ENCODE results near the genes MYOCD, TEKT3 and ZNF287.

DNA sequence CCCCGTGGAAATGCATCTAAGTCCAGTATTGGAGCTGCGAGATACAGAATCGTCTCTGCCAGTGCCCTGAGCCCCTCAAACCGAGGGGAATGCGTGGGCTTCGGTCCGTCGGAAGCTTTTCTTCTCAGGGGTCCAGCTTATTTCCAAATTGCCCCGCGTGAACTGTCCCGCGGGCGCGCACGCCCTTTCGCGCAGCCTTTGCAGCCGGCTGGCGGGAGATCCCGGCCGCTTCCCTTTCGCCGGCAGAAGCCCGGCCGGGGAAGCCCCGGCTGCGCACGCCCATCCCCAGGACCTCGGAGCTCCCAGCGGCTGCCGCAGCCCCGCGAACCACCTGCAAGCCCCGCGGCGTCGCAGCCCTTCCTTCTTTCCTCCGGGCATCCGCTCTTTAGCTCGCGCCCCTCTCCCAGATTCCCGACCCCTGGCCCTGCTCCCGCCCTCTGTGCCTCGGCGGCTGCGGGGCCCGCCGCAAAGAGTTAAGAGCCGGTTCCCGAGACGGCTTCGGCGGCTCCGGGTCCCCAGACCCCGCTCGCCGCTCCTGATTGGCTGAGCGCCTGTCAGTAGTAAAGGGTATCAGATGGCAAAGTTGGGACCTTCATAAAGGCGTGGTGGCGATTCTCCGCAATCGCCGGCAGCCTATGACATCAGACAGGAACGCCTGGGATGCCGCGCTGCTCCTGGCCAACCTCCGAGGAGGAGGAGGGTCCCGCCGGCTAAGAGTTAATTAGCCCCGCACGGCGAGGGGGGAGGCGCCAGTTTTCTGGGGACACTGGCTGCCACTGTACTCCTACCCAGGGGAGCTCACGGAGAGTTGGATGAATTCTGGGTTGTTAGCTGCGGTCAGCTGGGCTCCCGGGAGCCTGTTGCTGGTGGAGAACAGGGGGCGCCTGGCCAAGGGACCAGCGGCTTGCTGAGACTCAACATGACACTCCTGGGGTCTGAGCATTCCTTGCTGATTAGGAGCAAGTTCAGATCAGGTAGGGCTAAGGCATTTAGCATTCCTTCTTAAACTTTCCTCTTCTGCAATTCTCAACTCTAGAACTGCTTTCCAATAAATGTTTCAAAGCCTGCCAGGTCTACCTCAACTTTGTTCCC lies at the start of gene MYOCD:
TSS of gene MYOCD (plus strand) at position 621 of the 1,092 bp plus-strand sequence.
- PRO-cap, result no peak

DNA sequence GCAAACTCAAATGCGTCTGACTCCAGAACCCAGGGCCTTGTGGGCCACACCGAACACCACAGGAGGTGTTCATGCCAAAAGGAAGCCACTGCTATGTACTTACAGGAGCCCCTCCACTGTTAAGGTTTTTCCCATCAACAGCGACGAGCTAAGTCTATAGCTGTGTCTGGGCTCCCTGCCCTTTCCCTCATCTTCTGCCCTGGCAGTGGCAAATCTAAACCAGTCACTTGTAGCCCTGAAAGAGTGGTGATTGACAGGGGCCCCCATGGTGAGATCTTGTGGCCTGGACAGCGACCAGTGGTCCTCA lies 57.6 kb upstream of the ARHGAP44 start:
- PRO-cap, result no peak

- PRO-cap, result no peak
These were observed 22.7 kb downstream of the ARHGAP44 start for GRCh38 chr17:12811906-12812503.

- PRO-cap, result no peak
These were observed 225.2 kb downstream of the HS3ST3B1 start for GRCh38 chr17:14525947-14526642.

DNA sequence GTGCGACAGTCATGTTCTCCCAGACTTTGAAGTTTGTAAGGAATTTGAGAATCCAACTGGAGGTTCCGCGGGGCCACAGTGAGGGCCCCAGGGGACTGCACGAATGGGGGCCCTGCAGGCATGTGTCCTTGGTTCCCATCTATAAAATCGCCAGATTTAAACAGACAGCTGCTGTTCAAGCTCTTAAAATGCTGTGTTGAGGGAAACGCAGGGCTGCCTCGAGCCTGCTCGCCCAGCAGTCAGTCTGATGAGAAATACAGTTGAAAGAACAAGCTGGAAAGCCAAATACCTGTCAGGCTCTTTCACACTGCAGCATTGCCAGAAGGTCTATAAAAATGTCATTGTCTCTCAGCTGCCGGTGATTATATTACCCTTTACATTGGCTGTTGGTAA lies 152.0 kb downstream of the PMP22 start:
- PRO-cap, result no peak

- PRO-cap, result no peak
These were observed 261 bp downstream of the PMP22 start for GRCh38 chr17:15264904-15265225.

DNA sequence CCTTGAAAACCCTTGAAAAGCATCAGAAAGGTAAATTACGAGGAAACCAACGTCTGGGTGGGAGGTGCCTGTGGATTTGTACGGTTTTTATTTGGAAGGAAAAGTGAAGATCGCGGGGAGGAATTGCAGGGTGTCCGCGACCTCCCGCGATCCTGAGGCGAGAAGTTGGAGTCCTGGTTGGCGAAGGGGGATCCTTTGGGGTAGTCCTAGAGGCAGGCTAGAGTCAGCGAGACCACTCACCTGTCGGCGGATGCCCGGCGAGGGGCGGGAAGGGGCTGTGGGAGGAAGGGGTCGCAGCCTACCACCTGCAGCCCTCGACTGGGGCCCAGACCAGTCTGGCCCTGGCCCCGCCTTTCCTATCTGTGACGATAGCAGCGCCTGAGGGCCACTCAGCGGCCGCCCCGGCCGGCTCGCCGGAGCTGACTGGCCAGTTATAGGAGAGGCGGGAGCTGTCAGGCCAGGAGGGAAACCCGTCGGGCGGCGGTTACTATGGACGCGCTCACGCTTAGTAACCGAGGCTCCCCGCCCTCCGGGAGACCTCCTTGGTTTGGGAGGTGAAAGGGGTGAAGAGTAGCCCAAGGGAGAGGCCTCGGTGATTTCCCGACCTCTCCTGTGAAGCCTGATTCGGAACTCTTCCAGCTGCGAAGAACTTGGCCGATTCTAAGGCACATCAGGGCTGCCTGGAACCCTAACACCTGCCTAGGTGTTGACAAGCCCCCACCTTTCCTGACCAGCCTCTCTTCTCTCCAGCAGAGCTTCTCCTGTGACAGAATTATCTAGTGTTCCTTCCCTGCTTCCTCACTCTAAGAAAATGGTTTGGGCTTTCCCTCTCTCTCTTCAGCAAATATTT lies at the start of gene TEKT3:
TSS of gene TEKT3 (minus strand) at position 320 of the 850 bp plus-strand sequence.
- PRO-cap, result bidirectional peak, plus-strand start at position 430 of the sequence, minus-strand start at position 364 of the sequence

- PRO-cap, result no peak
These were observed 52.6 kb downstream of the CDRT4 start for GRCh38 chr17:15414451-15415602.

GRCh38 chr17:15437200-15437866 lies 30.1 kb downstream of the CDRT4 start:
- PRO-cap, result no peak

DNA sequence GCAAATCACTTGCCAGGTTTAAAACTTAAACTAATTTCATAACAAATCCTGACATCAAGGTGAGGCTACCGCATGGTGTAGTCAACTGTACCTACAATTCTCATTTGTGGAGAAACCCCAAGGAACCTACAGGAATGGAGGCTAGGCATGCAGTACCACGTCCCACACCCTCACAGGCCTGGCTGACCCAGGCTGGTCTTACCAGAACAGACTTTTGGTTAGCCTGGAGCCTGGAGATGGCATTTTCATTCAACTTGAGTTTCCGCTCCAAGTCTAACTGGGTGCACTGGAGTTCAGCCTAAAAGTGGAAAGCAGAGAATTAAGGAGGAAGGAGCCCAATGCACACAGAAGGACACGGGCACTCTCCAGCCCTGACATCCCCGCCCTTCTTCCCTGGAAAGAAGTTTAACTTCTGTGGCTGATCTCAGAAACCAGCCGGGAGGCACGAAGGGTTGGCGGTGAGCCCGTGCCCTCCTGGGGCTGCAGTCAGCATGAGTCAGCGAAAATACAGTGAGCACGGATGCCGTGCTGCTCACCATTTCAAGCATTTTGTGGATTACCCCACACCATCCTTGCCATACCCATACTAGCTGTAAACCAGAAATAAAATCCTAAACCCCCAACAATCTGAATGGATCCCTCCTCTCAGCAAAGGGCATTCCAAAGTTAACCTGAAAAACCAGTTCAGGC lies 23.2 kb upstream of the FBXW10B start:
- PRO-cap, result no peak

DNA sequence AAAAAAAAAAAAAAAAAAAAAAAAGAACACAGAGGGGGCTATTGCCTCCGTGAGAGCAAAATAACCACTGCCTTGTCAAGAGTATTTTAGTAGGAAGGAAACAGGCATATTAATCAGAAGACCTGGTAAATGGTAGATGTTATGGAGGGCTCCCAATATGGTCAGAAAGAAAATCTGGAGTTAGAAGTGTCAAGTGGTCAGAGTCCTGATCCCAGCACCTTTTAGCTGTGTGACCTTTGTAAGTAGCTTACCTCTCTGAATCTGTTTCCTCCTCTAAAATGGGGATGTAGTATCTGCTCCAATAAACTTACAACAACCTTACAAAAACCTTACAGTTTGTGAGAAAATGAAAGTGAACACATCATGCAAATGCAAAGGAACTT lies 23.2 kb downstream of the TRIM16 start:
- PRO-cap, result no peak

DNA sequence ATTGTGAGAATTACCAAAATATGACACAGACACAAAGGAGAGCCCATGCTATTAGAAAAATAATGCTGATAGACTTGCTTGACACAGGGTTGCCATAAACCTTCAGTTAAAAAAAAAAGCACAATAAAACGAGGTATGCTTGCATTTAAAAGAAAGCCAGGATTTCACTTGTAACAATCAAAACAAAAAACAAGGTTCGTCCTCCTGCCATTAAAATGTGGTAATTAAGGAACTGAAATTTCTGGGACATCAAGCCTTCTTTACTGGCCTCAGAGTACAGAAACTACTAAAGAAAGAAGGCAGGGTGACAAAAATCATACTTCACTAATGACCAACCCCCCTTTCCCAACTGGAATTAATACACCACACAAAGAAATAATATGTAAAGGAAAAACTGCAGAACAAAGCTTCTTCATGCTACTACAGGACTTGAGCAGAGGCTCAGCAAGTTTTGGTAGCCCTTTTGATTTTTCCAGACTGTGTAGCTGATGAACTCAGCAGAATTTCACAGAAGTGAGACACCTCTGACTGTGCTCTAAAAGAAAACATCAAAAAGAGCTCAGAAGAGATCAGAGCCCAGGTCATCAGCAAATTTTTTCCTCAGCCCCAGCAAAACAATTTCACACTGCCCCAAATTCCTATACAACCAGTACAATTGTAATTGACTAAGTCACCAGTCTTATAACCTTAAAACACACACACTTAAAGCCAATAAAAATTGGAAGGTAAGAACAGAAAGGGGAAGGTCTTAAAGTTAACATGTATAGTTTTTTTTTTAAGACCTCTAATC lies 37.9 kb downstream of the TTC19 start:
- PRO-cap, result no peak

GRCh38 chr17:16040701-16040937 lies 41.0 kb downstream of the TTC19 start:
- PRO-cap, result no peak

GRCh38 chr17:16114683-16115346 lies 100.5 kb downstream of the NCOR1 start:
- PRO-cap, result no peak

DNA sequence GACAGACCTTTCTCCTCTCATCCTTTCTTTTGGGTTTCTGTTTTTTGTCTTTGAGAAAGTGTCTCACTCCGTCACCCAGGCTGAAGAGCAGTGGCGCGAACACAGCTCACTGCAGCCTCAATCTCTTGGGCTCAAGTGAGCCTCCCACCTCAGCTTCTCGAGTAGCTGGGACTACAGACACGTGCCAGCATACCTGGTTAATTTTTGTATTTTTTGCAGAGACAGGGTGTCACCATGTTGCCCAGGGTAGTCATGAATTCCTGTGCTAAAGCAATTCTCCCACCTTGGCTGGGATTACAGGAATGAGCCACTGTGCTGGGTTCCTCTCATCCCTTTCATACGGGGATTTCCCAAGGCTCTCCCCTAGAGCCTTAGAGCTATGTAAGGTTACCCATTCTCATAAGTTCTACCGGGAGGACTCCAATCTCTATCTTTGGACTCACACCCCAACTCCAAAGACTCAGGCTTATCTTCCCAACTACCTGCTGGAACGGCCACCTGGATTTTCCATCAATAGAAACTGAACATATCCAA lies 92.7 kb downstream of the NCOR1 start:
- PRO-cap, result no peak

DNA sequence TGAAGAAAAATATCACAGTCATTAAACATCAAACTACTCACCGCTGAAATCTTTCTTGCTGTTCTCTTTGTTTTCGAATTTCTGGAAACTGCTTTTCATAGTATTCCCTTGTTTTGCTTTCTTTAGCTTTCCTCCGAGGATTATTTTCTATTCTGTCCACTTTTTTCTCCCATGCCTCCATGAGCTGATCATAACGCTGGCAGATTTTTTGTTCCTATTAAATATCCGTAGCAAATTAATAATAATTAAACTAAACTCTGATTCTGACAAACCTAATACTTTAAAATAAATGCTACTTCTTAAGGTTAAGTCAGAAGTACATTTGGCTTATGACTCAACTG lies 69.0 kb downstream of the NCOR1 start:
- PRO-cap, result no peak

GRCh38 chr17:16213473-16213763 lies 1.9 kb downstream of the NCOR1 start:
- PRO-cap, result no peak

- PRO-cap, result no peak
These were observed 56.0 kb downstream of the PIGL start for GRCh38 chr17:16272889-16273475.

GRCh38 chr17:16407857-16408579 lies 7.4 kb upstream of the TRPV2 start:
- PRO-cap, result no peak

DNA sequence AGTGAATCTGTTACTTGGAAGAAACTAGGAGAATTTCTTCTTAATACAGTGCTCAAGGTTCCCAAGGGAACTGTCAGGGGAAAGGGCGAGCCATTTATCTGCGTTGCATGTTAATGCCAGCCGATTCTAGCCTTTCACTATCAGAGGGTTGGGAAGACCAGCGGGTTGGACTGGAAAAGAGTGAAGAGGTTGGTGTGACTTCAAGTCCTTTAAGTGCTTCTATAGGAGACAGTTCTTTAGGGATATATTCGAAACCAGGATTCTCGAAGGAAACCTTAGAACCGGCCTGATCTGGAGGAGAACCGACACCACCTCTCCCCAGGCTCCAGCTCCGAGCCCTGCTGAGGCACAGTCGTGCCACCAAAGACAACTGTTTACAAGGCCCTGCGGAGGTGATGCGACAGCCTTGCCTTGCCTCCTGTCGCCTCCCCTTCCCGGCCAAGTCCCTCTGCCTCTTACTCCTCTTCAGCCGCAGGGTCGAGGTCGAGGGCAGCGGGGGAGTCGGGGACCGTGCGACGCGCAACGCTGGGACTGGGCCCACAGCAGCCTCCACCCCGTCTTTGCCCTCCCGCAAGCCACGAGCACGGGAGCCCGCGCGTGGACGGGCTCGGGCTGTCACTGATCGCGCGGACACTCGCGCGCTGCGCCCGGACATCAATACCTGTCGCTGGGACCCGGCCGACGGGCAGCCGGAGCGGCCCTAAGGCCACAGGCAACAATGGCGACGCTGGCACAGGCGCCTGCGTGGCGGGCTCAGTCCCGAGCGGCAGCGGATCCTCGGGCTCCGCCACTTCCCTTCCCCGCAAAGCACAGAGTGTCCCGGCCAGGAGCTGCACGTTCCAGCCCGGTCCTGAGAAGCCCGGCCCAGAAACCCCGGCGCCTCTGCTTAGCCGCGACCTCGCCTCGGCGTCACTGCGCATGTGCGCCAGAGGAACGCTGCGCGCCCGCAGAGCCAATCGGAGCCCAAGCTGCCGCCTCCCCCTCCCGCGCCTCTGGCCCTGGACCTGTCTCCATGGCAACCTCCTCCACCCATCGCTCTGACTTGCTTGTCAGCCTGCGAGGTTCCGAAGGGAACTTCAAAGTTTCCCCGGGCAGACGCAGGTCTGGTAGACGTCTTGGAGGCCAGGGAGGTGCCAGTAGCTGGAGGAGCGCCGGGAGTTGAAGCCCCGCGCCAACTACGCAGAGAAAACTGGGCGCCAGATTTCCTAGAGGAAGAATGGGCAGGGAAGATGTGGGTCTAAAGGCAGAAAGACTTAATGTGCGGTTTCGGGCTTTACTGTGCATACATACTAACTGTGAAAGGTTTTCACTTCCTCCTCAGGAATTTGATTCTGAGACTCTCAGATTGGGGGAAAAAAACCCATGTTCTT lies at the start of gene ZNF287:
TSS of gene ZNF287 (minus strand) at position 914 of the 1,370 bp plus-strand sequence.
- PRO-cap, result bidirectional peak, plus-strand start at position 1,106 of the sequence, minus-strand start at position 914 of the sequence

All from endothelial cell (in vitro differentiated cells).